SK-N-SH (cell line): ENCODE measurements around the gene PRAMEF7.

- RRBS, result no CpG with 5 or more reads among the region's 6 CpGs
CAGE:
- cytosol, long polyA plus RNA, result no peak
- long polyA plus RNA, result no peak
- nucleus, long polyA plus RNA, result no peak
Measured at GRCh38 chr1:12209306-12209587, 20.6 kb upstream of the VPS13D start.

GRCh38 chr1:12434147-12434627, 183.8 kb downstream of the DHRS3 start:
- RRBS, result no CpG with 5 or more reads among the region's 5 CpGs
CAGE:
- cytosol, long polyA plus RNA, result no peak
- long polyA plus RNA, result no peak
- nucleus, long polyA plus RNA, result no peak

GRCh38 chr1:12508620-12509273, 109.3 kb downstream of the DHRS3 start:
- RRBS, result no CpG with 5 or more reads among the region's 21 CpGs
CAGE:
- cytosol, long polyA plus RNA, result no peak
- long polyA plus RNA, result no peak
- nucleus, long polyA plus RNA, result no peak

DNA sequence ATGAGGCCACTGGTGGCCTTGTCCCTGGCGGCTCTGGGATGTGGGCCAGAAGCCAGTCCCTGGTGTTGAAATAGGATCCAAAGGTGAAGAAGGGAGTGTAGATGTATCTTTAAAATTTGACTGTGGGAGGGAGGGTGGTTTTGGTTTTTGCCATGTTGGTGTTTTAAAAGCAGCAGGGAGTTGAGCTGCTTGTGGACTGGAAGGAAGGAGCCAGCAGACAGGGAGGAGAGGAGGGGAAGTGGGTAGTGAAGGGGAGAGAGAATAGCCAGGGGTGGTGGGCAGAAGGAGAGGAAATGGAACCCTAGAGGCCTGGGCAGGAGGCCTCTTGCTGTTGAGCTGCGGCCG, 92.5 kb downstream of the DHRS3 start:
- RRBS, result no CpG with 5 or more reads among the region's 3 CpGs
CAGE:
- cytosol, long polyA plus RNA, result no peak
- long polyA plus RNA, result no peak
- nucleus, long polyA plus RNA, result no peak

GRCh38 chr1:12552922-12553652, 64.9 kb downstream of the DHRS3 start:
- RRBS, result no CpG with 5 or more reads among the region's 16 CpGs
CAGE:
- cytosol, long polyA plus RNA, result no peak
- long polyA plus RNA, result no peak
- nucleus, long polyA plus RNA, result no peak

DNA sequence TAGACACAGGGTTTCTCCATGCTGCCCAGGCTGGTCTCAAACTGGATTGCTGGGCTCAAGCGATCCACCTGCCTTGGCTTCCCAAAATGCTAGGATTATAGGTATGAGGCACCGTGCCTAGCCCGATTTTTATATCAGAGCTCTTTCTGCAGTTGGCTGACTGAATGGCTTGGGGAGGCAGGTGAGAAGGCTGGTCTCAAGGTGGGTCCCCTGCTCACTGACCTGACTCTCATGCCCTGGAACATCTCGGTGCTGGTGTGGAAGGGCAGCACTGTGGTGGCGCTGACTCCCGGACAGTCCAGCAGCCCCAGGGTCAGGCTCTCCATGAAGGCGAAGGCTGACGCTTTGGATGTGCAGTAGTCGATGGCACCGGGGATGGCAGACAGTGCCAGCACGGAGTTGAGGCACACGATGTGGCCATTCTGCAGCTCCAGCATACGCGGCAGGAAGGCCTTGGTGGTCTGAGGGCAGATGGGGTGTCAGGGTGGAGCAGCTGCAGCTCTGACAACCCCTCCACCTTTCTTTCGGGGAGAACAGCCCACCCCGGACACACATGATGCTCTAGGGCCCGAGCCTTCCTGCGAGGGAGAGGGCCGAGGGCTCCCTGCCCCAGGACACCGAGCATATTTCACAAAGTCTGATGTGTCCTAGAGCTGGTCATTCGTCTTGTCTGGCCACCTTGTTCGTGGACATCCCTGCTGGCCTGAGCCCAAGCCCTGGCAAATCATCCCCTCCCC, 39.3 kb downstream of the DHRS3 start:
- RRBS, result 98% methylated on average over 4 of the region's 22 CpGs
CAGE:
- cytosol, long polyA plus RNA, result no peak
- long polyA plus RNA, result no peak
- nucleus, long polyA plus RNA, result no peak

DNA sequence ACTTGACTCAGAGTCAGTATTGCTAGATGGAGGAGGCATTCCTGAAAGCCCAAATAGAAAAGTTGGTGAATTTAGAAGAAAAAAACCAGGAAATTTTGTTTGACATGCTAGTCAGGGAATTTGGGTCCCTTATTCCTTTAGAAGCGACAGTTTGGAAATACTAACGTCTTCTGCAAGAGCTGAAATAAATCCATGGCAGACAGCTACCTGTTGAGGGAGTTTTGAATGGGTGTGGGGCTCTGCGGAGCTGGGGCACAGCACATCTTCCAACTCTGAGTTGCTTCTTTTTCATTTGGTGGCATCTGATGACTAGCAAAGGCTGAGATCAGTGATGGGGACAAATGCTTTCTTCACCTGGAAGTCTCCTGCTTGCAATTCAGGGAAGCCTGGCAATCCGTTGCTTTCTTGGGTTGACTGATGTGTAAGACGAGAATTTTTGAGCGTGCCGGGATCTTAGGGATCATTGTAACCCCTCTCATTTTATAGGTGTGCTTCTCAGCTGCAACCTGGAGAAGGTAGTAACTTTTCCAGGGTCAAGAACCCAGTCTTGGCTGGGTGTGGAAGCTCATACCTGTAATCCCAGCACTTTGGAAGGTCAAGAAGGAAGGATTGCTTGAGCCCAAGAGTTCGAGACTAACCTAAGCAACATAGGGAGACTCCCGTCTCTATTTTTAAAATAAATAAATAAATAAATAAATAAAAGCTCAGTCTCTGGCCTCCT, 6.6 kb downstream of the DHRS3 start:
- RRBS, result no CpG with 5 or more reads among the region's 9 CpGs
CAGE:
- cytosol, long polyA plus RNA, result no peak
- long polyA plus RNA, result no peak
- nucleus, long polyA plus RNA, result no peak

GRCh38 chr1:12916370-12916707, at the start of gene PRAMEF7:
TSS of gene PRAMEF7 (plus strand) at chr1:12916610.
- RRBS, result no CpG with 5 or more reads among the region's 1 CpG
CAGE:
- cytosol, long polyA plus RNA, result no peak
- long polyA plus RNA, result no peak
- nucleus, long polyA plus RNA, result no peak

GRCh38 chr1:13512415-13512764, 1.4 kb downstream of the LRRC38 start:
- RRBS, result no CpG with 5 or more reads among the region's 9 CpGs
CAGE:
- cytosol, long polyA plus RNA, result no peak
- long polyA plus RNA, result no peak
- nucleus, long polyA plus RNA, result no peak

GRCh38 chr1:13512765-13513557, 842 bp downstream of the LRRC38 start:
- RRBS, result 4% methylated on average over 4 of the region's 62 CpGs
CAGE:
- cytosol, long polyA plus RNA, result no peak
- long polyA plus RNA, result no peak
- nucleus, long polyA plus RNA, result no peak

DNA sequence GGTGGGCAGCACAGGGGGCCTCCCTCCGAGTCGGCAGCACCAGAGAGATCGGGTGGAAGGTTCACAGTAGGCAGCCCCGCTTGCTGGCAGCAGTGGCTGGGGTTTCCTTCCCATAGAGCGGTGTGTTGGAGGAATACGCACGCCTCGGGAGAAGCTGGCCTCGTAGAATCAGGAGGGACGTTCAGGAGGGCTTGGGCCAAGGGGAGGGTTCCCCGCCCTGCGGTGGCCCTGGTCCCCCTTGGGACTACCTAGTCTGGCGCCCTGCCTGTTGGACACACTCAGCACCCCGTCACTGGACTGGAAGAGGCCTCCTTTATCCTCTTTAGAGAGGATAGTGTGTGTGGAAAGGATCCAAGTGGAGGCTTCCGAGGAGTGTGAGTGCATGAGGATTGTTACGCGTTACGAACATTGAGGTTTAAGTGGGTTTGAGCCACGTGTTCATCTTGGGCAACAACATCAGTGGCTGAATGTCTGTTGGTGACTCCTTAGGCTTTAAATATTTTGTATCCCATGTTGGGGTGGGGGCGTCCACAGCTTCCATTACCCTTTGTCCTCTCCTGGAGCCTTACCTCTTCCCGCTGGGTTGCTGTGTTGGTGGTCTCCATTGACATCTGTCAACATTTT, 821 bp downstream of the PDPN start:
- RRBS, result no CpG with 5 or more reads among the region's 21 CpGs
CAGE:
- cytosol, long polyA plus RNA, result no peak
- long polyA plus RNA, result no peak
- nucleus, long polyA plus RNA, result no peak

DNA sequence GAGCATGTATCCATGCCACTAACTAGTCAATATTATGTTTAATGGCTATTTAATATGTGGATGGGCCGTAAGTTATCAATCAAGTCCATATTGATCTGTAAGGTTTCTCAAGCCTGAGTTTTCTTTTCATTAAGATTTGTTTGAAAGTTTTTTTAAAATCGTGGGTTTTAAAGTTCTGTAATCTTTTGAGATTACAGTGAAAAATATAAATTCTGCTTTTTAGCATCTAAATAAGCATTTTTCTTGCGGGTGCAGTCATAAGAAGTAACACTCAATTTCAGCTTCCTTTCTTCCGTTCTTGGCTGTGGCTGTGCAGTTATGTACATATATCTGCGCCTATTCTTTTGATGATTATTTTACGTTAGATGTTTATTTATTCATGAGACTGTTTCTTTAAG, 2.3 kb downstream of the PRDM2 start:
- RRBS, result no CpG with 5 or more reads among the region's 6 CpGs
CAGE:
- cytosol, long polyA plus RNA, result no peak
- long polyA plus RNA, result no peak
- nucleus, long polyA plus RNA, result no peak

- RRBS, result no CpG with 5 or more reads among the region's 6 CpGs
CAGE:
- cytosol, long polyA plus RNA, result no peak
- long polyA plus RNA, result no peak
- nucleus, long polyA plus RNA, result no peak
Measured at GRCh38 chr1:13702714-13703237, 2.8 kb downstream of the PRDM2 start.

DNA sequence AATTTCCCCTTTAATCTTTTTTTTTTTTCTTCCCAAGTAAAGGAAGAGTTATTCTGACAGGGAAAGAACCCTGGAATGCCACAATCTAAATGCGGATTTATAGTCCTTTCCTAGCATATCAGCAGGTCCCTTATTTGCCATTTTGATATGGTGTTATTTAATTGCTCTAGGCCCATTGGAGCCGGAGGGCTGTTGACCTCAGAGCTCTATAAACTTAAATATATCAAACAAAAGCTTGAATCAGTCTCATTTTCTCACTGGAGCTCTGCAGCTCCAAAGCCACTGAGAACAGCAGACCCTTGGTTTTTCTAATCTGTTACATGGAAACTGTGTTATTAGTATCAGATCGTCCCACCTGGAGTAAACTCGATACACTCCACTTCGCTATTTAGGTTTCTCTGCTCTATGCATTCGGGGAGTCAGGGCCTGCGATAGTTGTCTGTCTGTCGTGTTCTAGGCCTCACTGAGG, 8.2 kb downstream of the PRDM2 start:
- RRBS, result no CpG with 5 or more reads among the region's 8 CpGs
CAGE:
- cytosol, long polyA plus RNA, result no peak
- long polyA plus RNA, result no peak
- nucleus, long polyA plus RNA, result no peak

DNA sequence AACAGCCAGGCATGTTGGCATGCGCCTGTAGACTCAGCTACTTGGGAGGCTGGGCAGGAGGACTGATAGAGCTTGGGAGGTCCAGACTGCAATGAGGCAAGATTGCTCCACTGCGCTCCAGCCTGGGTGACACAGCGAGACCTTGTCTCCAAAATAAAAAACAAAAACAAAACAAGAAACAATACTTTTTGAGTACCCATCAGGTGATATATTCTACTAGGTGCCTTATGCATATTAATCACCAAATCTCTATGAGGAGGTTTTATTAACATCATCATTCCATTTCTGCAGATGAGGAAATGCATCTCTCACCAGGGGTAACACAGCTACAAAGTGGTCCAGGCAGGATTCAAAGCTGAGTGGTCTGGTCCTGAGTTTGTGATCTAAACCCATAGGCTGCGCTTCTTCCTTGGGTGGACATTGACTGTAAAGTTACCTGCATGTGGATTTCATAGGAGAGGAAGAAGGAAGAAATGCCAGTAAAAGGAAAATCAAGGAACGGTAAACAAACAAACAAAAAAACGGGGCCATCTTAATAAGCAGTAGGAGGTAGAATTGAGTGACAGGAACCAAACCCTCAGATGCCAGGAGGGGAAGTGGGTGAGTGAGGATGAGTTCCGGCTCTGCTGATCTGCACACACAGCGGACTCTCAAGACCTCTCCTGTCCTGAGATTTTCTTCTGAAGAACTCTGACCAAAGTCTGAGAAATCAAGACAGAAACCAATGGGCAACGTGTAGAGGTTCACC, 323.4 kb downstream of the PRDM2 start:
- RRBS, result no CpG with 5 or more reads among the region's 9 CpGs
CAGE:
- cytosol, long polyA plus RNA, result no peak
- long polyA plus RNA, result no peak
- nucleus, long polyA plus RNA, result no peak

GRCh38 chr1:14197826-14198304, 400.6 kb upstream of the KAZN start:
- RRBS, result no CpG with 5 or more reads among the region's 4 CpGs
CAGE:
- cytosol, long polyA plus RNA, result no peak
- long polyA plus RNA, result no peak
- nucleus, long polyA plus RNA, result no peak

DNA sequence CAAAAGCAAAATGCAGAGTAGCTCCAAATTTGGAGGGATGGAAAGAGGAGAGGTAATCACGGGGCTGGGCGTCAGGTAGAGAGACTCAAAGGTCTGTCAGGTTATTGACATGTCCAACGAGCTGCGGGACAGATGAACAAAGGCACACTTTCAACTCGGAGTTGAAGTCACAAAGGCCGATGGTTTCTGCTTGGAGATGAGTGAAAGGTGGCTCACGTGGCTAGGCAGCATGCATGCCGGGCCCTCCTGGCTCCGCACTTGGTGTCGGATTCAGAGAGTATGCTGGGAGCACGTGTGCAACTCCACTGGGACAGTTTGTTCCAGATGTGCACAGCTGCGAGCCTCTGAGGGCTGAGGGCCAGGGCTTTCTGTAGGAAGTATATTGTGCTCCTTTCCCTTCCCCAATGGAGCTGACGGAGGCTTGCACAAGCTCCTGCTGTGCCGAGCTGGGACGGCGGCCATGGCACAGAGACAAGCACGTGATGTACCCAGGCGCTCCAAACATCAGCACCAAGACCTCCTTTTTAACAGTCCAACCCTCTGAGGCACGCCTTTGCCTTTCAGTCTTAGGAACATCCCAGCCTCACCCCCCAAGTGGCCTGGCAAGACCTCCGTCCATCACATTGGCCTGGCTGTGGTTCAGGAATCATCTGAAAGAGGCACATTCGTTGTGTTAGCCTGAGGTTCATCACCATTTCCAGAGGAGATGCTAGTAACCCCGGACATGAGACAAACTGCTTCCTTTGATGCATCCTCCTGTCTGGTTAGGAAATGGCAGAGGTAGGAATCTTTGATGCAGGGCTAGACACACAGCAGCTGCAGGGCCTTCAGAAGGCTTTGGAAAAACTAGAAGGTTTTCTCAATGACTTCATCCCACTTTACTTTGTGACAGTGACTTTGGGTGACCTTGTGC, 339.3 kb upstream of the KAZN start:
- RRBS, result no CpG with 5 or more reads among the region's 22 CpGs
CAGE:
- cytosol, long polyA plus RNA, result no peak
- long polyA plus RNA, result no peak
- nucleus, long polyA plus RNA, result no peak

DNA sequence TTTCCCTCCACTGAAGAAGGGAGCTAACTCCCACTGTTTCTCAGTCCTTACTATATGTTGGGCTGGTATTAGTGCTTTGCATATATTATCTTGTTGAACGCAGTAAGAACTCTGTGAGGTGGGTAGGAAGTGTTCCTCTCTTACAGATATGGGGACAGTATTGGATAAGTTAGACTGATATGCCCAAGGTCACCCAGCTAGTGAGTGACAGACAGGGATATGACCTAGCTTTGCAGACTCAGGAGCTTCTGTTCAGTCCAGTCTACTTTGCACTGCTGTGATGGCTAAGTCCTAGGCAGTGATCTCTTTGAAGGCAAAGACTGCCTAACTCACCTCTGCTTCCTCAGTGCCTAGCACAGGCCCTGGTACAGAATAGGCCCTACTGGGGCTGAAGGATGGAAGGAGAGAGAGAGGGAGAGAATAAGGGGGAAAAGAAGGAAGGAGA, 203.8 kb upstream of the KAZN start:
- RRBS, result no CpG with 5 or more reads among the region's 1 CpG
CAGE:
- cytosol, long polyA plus RNA, result no peak
- long polyA plus RNA, result no peak
- nucleus, long polyA plus RNA, result no peak

DNA sequence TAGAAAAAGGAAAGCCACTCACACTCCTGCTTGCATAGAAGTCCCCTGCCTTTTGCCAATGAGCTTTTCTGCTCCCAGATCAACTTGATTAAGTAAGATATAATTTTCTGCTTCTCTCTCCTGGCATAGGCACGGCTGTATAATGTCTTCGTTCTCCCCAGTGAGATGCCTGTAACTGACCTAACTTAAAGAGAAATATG, 76.5 kb upstream of the KAZN start:
- RRBS, result no CpG with 5 or more reads among the region's 2 CpGs
CAGE:
- cytosol, long polyA plus RNA, result no peak
- long polyA plus RNA, result no peak
- nucleus, long polyA plus RNA, result no peak

- RRBS, result no CpG with 5 or more reads among the region's 4 CpGs
CAGE:
- cytosol, long polyA plus RNA, result no peak
- long polyA plus RNA, result no peak
- nucleus, long polyA plus RNA, result no peak
Measured at GRCh38 chr1:14553972-14554282, 44.6 kb upstream of the KAZN start.